H1 (cell line): ENCODE data around the genes VPS37B and DNAH10.

DNA sequence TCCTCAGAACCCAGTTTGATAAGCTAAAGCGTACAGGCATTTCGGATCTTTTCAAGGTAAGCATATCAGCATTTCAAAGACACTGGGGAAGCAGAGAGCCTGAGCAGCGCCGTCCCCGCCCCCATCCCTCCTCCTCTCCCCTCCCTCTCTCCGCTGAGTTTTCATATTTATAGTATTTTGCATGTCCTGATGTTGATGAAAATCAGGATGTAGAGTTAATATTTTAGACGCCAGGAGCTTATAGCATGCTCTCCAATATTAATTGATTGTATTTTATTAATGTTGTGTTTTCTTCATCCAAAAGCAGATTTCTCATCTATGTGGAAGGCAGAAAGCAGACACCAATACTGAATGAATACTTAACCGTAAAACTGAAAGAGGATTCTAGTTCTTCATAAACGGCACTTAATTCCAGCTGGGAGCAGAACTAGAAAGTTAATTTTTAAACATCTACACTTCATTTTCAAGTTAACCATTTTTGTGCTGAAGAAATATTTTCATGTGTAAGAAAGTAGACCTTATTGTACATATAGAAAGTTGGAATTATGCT lies 9.1 kb upstream of the HIP1R start:
- RRBS = no CpG with 5 or more reads among the region's 9 CpGs
CAGE:
- cytosol, long polyA plus RNA = no peak
- long polyA plus RNA = no peak
- nucleus, long polyA plus RNA = no peak

GRCh38 chr12:122866231-122867424 lies 29.3 kb downstream of the VPS37B start:
- RRBS = 77% methylated on average over 7 of the region's 56 CpGs
CAGE:
- cytosol, long polyA plus RNA = no peak
- long polyA plus RNA = no peak
- nucleus, long polyA plus RNA = no peak

DNA sequence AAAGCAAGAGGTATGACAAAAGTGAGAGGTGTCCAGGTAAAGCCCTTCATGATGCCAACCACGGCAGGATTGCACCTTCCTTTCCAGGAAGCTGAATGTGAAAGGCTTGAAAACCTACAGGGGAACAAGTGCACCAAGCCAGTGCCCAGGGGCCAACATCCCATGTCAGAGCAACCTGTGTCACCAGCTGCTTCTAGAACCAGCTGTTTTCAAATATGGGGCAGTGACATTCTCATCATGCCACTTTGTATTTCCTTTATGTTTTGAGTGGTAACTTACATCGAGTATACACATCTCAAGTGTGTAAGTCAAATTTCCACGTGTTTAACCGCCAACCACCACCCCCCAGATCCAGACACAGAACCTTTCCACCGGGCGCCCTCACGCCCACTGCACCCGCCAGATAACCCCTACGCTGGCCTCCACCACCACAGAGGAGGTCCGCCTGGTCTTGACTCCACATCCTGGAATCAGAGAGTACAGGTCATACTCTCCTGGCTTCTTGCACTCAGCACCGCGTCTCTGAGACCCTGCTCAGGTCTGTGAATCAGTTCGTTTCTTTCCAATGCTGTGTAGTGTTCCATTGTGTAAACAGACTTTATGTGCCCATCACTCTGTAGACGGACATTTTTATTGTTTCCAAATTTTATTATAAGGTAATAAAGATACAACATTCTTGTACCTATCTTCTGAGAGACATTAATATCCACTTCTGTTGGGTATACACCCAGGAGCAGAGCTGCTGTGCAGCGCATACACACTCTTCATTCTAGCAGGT lies 27.2 kb downstream of the VPS37B start:
- RRBS = no CpG with 5 or more reads among the region's 15 CpGs
CAGE:
- cytosol, long polyA plus RNA = no peak
- long polyA plus RNA = no peak
- nucleus, long polyA plus RNA = no peak

DNA sequence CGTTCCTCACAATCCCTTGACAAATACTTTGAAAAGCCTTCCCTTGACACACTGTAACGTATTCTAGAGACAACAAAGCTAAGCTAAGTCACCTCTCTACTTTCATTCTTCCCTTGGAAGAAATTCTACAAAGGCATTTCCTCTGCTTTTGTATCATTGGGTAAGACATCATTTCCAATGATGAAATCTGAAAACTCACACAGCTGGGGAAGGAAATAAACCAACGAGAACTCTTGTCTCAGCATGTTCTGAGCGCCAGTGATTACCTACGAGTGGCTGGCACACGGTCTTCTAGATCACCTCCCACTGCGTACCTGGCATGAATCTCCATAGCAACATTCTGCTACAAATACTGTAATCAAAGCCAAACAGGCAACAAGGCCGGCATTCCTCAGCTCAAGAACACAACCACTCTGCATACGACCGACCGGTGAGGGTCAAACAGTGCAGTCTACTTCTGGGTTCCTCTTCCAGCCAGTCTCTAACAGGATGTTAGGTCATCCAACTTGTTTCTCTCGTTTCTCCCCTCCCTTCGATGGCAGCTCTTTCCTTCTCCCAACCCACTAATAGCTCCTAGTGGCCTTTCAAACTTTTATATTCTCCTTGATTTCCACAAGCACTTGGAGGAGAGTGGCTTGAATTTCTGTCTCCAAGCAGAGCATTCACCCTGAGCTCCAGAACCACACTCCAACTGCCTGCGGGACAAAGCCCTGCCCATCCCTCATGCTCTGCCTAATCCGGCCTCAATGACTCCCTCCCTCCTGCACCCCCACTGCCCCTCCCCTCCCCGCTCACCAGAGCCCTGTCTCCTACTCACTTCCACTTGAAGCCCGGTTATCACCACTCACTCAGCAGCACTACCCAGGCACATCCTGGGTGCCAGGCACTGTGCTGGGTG lies 7.5 kb downstream of the VPS37B start:
- RRBS = 68% methylated on average over 2 of the region's 17 CpGs
CAGE:
- cytosol, long polyA plus RNA = no peak
- long polyA plus RNA = no peak
- nucleus, long polyA plus RNA = no peak

- RRBS = no CpG with 5 or more reads among the region's 7 CpGs
CAGE:
- cytosol, long polyA plus RNA = no peak
- long polyA plus RNA = no peak
- nucleus, long polyA plus RNA = no peak
These were observed 3.6 kb downstream of the VPS37B start for GRCh38 chr12:122892239-122892787.

- RRBS = no CpG with 5 or more reads among the region's 6 CpGs
CAGE:
- cytosol, long polyA plus RNA = no peak
- long polyA plus RNA = no peak
- nucleus, long polyA plus RNA = no peak
These were observed 978 bp downstream of the VPS37B start for GRCh38 chr12:122895015-122895277.

DNA sequence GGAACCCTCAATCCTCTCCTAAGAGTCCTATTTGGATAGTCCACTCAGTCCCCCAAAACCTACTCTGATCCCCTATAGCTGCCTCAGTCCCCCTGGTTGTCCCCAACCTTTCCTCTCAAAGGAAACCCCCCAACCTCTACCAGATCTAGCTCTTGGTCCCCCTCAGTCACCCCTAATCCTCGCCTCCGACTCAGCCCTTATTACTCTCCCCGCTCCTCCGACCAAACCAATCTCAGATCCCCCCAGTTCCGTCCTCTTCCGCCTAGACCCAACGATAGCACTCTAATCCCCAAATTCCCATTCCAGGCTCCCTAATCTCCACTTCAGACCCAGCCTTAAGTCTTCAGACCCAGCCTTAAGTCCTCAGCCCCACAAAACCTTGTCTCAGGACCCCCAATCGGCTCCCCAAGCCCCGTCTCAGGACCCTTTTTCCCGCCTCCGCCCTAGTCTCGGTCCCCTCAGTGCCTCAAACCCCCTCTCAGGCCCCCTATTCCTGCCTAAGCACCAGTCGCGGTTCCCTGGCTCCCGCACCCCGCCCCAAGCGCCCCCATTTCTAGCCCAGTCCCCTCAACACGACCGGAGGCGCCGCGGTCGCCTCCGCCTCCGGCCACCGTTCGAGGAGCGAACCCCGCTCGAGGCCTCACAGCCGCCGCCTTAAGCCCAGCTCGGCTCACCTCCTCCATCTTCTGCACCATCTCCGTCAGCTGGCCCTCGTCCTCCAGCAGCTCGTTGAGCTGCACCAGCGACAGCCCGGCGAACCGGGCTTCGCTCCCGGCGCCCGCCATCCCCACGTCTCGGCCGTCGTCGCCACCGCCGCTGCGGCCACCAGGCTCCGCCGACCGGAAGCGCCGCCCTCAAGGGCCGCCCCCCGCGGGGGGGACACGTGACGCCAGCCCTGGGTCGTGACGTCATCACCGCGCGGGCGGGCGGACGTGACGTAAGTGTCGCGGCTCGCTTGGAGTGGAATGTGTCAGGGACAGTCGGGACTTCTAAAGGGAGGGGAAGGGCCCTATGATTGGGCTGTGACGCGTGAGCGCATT lies at the start of gene VPS37B:
Gene VPS37B, minus strand, starts transcription at position 847 of the 1,040 bp plus-strand sequence.
- RRBS = 2% methylated on average over 14 of the region's 78 CpGs
CAGE:
- cytosol, long polyA plus RNA = start-site peak on the minus strand centred at position 817 of the sequence, 43 bp wide, 198 reads
- long polyA plus RNA = start-site peak on the minus strand centred at position 817 of the sequence, 42 bp wide, 130 and 63 reads in 2 replicates
- nucleus, long polyA plus RNA = start-site peak on the minus strand centred at position 799 of the sequence, 16 bp wide, 19 reads

DNA sequence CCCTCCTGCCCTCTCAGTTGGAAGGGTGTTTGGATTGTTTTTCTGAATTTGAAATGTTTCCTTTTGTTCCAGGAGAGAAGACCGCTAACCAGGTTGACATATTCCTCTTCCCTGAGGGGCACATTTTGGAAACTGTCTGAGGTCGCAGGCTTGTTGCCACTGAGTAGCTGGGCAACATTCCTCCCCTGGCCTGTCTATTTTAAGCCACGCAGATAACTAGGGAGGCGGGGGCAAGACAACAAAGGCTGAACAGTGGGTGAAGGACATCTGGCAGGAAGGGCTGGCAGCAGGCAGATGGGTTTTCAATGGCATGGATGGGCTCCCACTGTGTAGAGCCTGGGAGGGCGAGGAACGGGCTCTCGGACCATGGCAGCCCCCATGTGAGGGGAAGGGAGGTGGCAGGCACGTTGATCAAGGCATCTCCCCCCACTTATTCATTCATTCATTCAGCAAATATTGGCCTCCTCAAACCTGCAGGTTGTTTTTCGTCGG lies 14.0 kb upstream of the VPS37B start:
- RRBS = no CpG with 5 or more reads among the region's 10 CpGs
CAGE:
- cytosol, long polyA plus RNA = no peak
- long polyA plus RNA = no peak
- nucleus, long polyA plus RNA = no peak

GRCh38 chr12:122931997-122932707 lies 34.1 kb downstream of the ABCB9 start:
- RRBS = 83% methylated on average over 1 of the region's 16 CpGs
CAGE:
- cytosol, long polyA plus RNA = no peak
- long polyA plus RNA = no peak
- nucleus, long polyA plus RNA = no peak

DNA sequence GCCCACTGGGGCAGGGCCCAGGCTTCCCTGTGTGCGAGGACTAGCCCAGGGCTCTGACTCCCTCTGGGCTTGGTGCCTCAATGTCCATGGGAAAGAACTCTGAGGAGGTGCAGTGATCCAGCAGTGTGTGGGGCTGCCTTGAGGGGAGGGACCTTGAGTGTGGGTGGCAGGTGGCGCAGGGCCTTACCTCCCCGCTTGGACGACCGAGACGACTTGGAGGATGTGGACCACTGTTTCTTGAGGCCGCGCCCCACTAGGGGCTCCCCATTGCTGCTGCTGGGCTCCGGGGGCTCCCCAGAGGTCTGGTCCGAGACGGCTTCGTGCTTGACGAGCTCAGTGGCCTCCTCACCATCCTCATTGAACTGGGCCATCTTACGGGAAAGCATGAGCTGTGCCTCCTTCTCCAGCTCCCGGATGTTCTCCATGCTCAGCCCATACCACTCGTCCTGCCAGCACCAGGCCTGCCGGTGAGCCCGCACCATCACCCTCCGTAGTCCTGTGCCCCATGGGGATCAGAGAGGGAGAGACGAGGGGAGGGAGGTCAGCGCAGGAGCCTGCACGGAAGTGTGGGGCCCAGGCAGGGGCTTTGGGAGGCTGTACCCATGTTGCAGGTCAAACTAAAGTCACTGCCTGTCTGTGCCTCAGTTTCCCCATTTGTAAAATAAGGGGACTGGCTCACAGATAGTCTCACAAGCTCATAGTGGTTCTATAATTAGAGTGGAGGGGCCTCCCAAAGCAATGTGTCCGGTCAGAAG lies 24.7 kb downstream of the ARL6IP4 start:
- RRBS = 92% methylated on average over 3 of the region's 23 CpGs
CAGE:
- cytosol, long polyA plus RNA = no peak
- long polyA plus RNA = no peak
- nucleus, long polyA plus RNA = no peak

DNA sequence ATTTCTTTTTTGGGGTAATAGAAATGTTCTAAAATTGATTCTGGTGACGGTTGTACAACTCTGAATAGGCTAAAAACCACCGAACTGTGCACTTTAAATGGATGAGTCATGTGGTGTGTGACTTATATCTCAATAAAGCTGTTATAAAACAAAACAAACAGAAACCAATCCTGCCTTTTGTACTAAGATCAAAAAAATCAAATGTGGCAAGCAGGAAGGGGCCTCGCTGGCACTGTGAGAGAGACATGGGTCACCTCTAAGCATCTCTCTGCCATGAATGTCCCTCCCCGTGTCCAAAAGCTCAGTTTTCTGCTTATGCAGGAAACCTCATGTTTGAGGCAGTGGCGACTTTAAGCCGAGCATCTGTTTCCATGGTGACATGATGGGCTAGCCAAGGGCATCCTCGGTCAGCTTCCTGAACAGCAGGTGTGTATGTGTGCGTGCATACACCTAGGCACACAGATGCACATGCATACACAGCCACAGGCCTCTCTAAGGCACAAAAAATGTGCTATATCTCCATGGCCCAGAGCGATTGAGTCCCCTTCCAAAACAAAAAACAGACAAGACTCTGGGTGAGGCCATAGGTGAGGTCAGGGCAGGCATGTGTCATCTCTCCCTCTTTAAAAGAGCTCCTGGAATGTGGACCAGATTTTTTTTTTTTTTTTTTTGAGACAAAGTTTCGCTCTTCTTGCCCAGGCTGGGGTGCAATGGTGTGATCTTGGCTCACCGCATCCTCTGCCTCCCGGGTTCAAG lies 44.5 kb downstream of the ARL6IP4 start:
- RRBS = no CpG with 5 or more reads among the region's 12 CpGs
CAGE:
- cytosol, long polyA plus RNA = no peak
- long polyA plus RNA = no peak
- nucleus, long polyA plus RNA = no peak

DNA sequence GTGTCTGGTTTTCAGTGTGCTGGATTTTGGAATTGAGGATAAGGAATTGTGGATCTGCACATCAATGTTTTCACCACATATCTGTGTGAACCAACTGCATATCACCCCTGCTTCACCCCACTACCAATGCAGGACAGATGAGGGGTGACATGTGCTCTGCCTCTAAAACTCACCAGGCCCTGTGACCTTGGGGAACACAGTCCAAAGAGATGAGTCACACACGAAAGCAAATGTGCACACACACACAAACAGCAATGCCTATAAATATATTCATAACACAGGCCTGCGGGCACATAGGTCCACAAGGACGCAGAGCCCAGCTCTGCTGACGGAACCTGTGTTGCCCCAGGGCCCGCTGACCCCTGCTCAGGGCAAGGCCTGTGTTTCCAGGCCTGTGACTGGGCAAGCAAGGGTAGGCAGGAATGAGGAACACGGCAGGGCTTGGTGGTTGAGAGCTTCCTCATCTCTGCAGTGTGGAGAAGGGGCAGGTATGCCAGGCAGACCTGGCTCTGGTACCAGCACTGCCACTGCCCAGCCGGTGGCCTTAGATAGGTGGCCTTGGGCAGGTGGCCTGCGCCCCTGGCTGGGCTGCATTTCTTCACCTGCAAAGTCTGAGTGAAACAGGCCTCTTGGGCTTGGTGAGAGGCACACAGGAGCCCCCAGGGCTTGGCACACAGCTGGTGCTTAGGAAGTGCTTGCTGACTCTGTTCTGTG lies 82.4 kb downstream of the ARL6IP4 start:
- RRBS = no CpG with 5 or more reads among the region's 8 CpGs
CAGE:
- cytosol, long polyA plus RNA = no peak
- long polyA plus RNA = no peak
- nucleus, long polyA plus RNA = no peak

- RRBS = no CpG with 5 or more reads among the region's 5 CpGs
CAGE:
- cytosol, long polyA plus RNA = no peak
- long polyA plus RNA = no peak
- nucleus, long polyA plus RNA = no peak
These were observed 79.0 kb downstream of the PITPNM2 start for GRCh38 chr12:123071860-123072252.

DNA sequence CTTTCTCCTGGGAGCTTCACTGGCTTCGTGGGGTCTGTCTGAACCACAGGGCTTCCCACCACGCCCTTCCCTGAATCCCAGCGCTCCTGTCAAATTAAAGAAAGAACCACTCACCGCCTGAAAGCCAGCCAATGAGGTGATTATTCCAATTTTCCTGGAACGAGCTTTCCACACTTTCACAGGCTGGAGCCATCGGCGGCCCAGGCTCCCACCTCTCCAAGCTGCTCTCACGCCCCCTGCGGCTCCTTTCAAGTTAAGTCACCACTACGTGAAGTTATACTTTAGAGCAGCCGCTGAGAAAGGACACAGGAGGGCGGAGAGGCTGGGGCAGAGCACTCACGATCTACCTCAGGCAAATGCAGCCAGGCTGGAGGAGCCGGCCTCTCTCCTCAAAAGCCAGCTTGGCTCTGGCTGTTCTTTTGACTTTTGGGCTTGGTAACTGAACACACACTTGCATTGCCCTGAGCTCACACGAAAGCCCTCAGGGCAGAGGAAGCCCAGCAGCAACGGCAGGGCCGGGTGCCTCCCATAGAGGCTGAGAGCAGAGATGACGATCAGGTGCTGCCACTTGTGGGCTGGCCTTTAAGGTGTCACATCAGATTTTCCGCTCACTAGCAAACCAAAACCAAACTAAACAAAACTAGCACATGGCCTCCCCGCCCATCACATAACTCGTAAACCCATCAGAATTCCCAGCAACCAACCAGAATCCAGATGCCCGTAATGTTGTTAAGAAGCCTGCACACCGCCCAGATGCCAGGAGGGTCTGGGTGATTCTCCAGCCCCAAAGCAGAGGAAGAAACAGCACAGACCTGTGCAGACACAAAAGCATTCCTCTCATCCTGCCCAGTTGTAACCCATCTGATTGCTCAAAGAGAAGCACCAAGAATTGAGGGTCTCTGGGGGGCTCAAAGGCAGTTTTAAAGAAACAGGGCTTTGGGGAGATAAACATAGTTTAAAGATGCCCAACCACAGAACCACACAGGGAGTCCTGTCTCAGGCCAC lies 75.1 kb downstream of the PITPNM2 start:
- RRBS = no CpG with 5 or more reads among the region's 23 CpGs
CAGE:
- cytosol, long polyA plus RNA = no peak
- long polyA plus RNA = no peak
- nucleus, long polyA plus RNA = no peak

DNA sequence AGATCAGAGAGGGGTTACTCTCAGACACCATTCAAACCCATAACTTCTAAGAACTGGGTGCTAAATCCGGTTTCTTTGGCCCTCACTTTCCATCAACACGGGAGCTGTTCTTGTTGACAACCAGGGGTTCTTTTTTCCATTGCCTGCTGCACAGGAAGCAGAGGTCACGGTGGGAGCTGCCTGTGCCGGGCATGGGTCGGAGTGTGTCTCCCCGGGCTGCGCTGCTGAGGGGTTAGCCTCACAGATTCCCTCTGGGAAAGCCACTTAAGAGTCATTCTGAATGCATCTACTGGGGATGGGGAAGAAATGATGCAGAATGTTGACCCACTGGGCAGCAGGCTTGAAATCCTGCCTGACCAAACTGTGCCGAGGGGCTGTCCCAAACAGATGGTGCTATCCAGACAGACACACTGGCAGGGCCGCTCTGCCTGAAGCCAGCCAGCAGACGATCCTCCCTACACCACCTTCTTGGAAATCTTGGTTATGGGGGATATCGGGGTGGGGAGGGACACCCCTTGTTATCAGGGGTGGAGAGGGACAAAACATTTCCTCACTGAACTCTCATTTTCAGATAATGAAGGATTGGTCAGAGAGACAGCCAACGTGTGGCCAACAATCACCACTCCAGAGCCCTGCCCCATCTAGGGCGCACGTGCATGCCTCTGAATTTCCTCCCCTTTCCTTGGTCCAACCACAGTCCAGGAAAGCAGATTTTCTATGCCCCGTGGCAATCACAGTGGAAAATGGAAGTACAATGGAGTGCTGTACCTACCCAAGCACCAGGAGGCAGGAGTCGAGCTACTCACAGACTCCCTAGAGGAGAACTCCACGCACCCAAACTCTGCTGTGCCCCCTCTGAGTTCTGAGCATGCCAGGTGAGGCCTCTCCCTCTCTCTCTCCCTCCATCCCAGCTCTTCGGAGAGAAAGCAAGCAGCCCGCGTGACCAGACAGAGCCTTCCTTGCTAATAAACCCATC lies 73.8 kb downstream of the PITPNM2 start:
- RRBS = no CpG with 5 or more reads among the region's 20 CpGs
CAGE:
- cytosol, long polyA plus RNA = no peak
- long polyA plus RNA = no peak
- nucleus, long polyA plus RNA = no peak

GRCh38 chr12:123164914-123165947 lies 14.3 kb upstream of the PITPNM2 start:
- RRBS = no CpG with 5 or more reads among the region's 11 CpGs
CAGE:
- cytosol, long polyA plus RNA = no peak
- long polyA plus RNA = no peak
- nucleus, long polyA plus RNA = no peak

- RRBS = no CpG with 5 or more reads among the region's 14 CpGs
CAGE:
- cytosol, long polyA plus RNA = no peak
- long polyA plus RNA = no peak
- nucleus, long polyA plus RNA = no peak
These were observed 18.1 kb downstream of the MTRFR start for GRCh38 chr12:123251128-123251938.

- RRBS = no CpG with 5 or more reads among the region's 13 CpGs
CAGE:
- cytosol, long polyA plus RNA = no peak
- long polyA plus RNA = no peak
- nucleus, long polyA plus RNA = no peak
These were observed 6.7 kb downstream of the CDK2AP1 start for GRCh38 chr12:123265009-123265363.

DNA sequence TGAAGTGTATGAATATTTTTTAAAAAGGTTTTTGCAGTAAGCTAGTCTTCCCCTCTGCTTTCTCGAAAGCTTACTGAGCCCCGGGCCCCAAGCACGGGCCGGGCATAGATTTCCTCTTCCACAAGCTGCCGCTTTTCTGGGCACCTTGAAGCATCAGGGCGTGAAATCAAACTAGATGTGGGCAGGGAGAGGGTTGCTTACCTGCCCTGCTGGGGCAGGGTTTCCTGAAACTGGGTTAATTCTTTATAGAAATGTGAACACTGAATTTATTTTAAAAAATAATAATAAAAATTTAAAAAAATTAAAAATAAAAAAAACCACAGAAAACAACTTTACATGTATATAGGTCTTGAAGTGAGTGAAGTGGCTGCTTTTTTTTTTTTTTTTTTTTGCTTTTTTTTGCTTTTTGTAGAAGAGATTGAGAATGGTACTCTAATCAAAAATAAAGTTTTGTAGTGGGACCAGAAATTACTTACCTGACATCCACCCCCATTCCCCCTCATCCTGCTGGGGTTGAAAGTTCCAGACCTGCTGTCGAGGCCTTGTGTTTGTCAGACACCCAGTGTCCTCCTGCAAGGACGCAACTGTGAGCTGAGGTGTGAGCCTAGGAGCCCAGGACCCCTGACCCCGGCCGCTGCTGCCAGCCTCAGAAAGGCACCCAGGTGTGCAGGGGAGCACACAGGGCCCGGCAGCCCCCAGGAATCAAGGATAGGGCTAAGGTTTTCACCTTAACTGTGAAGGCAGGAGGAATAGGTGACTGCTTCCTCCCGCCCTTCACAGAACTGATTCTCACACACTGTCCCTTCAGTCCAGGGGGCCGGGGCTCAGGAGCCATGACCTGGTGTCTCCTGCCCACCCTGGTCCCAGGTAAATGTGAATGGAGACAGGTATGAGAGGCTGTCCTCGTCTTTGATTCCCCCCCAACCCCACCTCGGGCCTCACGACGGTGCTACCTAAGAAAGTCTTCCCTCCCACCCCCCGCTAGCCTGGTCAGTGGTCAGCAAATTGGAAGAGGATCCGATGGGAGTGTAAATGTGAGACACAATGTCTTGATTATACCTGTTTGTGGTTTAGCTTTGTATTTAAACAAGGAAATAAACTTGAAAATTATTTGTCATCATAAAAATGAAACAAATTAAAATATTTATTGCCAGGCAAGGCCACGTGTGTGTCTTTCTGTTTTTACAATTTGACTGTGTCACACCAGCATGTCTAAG lies 24.7 kb downstream of the KMT5A start:
- RRBS = 88% methylated on average over 3 of the region's 20 CpGs
CAGE:
- cytosol, long polyA plus RNA = no peak
- long polyA plus RNA = no peak
- nucleus, long polyA plus RNA = no peak

DNA sequence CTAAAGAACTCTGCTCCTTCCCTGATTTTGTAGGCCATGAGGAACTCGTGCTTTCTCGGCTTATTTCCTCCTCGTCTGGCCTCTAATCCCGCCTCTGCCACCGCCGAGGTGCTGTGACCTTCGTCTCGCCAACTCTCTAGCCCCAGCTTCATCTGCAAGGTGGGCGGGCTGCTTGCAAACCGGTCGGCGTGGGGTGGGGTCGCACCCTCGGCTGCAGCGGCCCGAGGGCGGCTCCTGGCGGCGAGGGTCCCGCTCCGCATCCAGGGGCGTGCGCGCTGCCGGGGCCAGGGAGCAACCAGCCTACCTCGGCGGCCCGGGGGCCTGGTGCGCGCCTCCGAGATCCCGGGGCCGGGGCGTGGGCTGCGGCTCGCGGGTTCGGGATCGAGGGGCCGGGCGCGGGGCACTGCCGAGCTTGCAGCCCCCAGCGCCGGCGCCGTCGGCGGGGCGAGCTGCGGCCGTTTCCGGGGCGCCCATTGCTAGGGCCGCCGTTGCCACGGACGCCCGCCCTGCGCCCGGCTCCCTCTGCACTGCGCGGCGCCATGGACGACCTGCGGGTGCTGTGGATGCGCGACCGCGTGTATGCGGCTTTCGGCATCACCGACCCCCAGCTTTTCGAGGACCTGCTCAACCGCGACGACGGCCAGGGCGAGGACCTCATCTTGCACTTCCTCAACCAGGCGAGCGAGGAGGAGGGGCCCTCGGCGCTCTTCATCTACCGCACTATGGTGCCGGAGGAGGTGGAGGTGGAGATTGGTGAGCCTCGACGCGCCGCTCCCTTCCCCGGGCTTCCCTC lies at the start of gene DNAH10:
Gene DNAH10, plus strand, starts transcription at position 504 of the 793 bp plus-strand sequence.
- RRBS = 1% methylated on average over 39 of the region's 90 CpGs
CAGE:
- cytosol, long polyA plus RNA = no peak
- long polyA plus RNA = no peak
- nucleus, long polyA plus RNA = no peak